M059J (cell line): ENCODE measurements around a stretch of chr22.

DNA sequence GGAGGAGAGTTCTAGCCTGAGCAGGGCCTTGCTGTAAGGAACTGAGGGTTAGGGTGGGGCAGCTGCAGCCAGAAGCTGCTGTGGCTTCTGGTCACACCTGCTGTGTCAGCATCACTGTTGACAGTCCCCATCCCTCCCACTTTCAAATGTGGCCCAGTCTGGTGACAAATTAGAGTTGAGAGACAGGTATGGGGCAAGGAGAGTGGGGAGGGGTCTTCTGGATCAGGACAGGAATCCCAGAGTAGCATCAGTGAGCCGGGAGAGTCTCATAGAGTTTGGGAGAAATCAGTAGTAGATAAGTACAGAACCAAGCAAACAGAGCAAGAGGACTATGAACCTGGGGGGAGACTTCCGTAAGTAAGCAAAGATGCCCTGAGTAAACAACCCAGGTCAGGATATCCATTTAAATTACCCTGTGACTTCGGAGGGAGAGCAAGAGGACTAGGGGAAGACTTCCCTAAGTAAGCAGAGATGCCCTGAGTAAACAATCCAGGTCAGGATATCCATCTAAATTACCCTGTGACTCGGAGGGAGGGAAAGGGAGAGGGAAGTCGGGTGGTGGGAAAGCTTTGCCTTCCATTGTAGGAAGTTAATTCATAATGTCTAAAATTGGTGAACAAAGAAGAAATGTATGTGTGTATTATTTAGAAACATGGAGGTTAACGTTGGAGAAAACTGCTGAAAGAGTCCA lies 53.8 kb downstream of the PPP6R2 start:
- RAMPAGE, long total RNA: no peak

- RAMPAGE, long total RNA: no peak
Observed at GRCh38 chr22:50400565-50401043, 57.5 kb downstream of the PPP6R2 start.

DNA sequence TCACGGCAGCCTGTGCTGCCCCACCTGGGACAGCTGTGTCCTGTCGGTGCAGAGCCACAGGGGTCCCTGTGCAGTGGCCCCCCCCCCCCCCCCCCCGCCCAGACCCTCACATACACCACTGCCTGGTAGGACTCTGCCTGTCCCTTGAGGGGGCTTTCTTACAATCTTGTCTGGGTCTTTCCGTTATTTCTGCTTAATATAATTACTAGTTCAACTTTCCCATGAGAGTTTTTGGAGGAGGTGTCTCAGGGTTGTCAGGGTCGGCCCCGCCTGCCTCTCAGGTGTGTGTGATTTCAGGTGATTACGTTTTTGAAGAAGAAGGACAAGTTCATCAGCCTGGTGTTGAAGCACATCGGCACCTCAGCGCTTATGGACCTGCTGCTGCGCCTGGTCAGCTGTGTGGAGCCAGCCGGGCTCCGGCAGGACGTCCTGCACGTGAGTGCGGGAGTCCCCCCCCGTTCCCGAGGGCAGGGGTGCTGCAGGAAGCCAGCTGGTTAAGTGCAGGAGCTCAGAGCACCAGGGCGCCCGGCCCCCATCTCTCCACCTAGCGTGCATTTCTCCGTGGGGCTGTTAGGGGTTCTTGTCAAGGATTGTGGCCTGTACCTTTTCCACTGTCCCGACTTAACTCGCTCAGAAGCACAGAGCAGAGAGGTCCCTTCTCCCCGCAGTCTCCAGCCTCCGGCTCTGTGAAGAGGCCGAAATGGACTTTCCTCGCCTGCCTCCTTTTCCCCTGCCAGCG lies 60.4 kb downstream of the SBF1 start:
- RAMPAGE, long total RNA: no peak

DNA sequence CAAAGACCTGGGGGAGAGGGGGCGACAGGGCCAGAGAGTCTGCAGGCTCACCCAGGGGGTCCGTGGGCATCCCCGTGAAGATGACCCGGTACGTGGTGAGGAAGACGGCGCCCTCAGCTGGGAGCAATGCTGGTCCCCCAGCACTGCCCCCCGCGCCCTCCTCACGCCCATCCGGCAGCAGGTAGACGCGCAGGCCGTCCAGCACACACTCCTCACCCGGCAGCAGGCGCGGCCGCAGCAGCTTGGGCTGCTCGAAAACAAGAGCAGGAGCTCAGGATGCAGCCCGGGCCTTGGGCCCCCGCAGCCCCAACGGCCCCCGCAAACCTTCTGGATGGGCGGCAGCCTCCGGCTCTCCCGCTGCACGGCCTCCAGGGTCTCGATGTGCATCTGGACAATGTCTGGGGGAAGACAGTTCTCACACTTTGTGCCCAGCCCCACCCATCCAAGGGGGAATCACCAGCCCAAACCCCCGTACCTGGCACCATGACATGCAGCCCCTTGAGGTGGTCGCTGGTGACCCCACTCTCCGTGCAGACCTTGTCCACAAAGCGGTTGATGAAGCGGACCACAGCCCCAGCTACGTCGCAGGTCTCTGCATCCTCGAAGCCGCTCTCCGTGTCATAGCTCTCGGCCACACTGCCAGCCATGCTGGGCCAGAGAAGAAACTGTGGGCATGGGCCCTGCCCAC lies 13.2 kb downstream of the SBF1 start:
- RAMPAGE, long total RNA: no peak

- RAMPAGE, long total RNA: no peak
Observed at GRCh38 chr22:50462800-50463655, 11.8 kb downstream of the SBF1 start.

DNA sequence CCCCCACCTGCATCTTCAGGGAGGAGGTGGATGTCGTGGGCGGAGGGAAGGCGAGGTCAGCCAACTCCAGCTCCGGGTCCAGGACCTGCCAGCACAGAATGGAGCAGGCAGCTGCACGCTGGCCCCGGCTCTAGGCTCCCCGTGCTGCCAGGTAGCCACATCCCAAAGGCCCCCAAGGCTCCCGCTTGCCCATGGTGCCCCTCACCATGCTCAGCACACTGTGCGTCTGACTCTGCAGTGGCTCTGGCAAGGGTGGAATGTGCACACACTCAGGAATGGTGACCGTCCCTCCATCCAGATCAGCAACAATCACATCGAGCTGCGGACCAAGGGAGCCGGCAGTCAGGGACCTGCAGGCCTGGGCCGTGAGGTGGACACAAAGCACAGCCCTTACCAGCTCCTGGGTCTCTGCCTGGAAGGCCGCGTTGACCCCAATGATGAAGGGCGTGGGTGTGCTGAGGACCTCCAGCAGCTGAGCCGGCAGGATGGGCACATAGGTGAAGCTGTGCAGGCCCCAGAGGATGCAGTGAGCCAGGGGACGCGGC lies 9.0 kb downstream of the SBF1 start:
- RAMPAGE, long total RNA: no peak

DNA sequence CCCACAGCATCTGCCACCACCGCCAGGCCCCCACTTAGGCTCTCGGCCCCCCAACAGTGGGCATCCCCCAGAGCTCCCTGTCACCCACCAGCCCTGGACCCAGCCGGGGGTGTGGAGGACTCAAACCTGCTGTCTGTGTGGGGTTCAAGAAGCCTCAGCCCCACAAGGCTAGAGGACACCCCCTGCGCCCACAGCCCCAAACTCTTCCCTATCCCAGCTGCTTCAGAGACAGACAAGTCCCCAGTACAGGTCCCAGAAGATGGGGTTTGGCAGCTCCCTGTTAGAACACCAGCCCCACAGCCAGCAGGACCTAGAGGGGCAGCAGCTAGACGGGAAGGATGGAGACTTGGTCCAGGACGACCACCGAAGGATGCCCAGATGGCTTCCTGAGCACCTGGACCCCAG lies 6.0 kb downstream of the SBF1 start:
- RAMPAGE, long total RNA: no peak

DNA sequence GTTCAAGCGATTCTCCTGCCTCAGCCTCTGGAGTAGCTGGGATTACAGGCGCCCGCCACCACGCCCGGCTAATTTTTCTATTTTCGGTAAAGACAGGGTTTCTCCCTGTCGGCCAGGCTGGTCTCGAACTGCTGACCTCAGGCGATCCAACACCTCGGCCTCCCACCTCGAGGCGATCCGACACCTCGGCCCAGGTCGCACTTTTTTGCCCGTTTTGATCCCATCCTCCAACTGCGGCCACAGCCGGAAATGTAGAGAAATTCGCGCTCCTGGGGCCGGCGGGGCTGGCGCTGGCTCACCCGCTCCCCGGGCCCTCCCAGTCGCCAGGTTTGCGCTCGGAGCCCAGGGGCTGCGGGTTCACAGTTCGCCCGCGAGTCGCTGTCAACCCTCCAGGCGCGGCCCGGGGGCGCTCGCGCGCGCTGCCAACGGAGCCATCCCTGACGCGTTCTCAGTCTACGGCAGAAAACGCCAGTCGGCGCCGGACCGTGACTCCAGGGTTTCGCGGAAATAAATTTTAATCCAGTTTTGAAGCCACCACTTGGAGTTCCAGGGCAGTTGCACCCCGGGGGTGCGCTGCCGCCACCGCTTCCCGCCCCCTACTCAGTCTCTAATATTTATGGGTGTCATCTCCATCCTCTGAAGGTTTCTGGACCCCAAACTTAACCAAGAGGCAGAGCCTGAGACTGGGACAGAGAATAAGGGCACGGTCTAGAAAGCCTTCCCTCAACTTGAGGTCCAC lies 1.6 kb upstream of the KLHDC7B start:
- RAMPAGE, long total RNA: no peak

DNA sequence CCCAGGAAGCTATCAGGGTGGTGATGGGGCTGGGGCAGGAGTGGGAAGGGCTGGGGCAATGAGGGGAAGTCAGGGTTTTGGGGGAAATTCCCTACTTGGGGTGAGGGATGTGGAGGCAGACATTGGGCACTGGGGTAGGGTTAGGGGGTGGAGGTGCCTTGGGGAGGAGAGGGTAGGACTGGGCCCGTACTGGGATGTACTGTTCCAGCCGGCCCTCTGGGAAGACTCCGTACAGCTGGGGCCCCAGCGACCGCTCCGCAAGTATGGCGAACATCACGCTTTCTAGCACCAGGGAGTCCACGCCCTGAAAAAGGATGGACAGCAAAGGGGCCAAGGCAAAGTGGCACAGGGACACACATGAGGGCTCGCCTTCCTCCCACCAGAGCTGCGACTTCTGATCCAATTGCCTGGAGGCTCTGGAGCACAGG lies 1.1 kb downstream of the CHKB start:
- RAMPAGE, long total RNA: no peak

- RAMPAGE, long total RNA: no peak
Observed at GRCh38 chr22:50627258-50627814, 616 bp downstream of the ARSA start.

DNA sequence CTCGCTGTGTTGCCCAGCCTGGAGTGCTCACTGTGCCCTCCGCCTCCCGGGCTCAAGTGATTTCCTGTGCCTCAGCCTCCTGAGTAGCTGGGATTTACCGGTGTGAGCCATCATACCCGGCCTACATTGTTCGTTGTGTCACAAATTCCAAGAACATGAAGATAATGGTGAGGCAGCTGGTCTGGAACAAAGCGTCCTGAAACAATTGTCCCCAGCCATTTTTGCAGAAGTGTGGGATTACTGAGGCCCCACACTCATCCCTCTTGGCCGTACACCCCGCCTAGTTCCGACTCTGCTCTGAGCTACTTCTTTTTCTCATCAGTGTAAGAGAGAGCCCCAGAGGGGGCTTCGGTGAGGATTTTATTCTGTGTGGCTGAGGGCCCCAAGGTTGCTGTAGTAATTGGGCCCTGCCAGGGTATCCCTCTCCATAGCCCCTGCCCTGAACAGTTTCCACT lies 13.0 kb upstream of the ARSA start:
- RAMPAGE, long total RNA: no peak

GRCh38 chr22:50671678-50672040 lies 43.7 kb upstream of the ARSA start:
- RAMPAGE, long total RNA: no peak

DNA sequence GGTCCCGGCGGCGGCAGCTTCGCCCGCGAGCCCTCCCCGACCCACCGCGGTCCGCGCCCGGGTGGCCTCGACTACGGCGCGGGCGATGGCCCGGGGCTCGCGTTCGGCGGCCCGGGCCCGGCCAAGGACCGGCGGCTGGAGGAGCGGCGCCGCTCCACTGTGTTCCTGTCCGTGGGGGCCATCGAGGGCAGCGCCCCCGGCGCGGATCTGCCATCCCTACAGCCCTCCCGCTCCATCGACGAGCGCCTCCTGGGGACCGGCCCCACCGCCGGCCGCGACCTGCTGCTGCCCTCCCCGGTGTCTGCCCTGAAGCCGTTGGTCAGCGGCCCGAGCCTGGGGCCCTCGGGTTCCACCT lies 17.3 kb upstream of the ACR start:
- RAMPAGE, long total RNA: no peak